ENCODE measurements around the gene SLC25A42.

DNA sequence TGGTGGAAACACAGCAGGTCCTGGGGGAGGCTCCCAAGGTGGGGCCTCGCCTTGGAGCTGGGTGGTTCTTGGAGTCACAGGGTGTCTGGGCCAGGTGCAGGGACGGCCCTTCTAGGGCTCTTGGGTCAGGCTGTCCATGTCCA, 21.6 kb downstream of the COMP start:
- RRBS = no CpG with 5 or more reads among the region's 2 CpGs

DNA sequence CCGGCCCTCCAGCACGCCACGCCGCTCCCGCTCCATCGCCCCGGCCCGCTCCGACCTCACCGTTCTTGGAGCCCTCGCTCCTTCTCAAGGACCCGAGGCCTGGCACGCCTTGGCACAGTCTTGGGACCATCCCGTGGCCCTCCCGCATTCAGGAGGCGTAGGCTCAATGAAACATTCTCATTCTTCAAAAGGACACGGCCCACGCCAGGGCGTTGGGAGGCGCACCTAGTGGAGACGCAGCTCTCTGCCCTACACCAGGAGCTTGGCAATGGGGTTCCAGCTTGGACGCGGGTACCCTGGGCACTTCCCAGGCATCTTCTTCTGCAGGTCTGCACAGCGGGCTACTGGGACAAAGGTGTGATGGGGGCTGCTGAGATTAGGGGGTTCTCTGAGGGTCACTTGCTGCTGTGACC, 549 bp upstream of the CERS1 start:
- RRBS = 4% methylated on average over 7 of the region's 24 CpGs

DNA sequence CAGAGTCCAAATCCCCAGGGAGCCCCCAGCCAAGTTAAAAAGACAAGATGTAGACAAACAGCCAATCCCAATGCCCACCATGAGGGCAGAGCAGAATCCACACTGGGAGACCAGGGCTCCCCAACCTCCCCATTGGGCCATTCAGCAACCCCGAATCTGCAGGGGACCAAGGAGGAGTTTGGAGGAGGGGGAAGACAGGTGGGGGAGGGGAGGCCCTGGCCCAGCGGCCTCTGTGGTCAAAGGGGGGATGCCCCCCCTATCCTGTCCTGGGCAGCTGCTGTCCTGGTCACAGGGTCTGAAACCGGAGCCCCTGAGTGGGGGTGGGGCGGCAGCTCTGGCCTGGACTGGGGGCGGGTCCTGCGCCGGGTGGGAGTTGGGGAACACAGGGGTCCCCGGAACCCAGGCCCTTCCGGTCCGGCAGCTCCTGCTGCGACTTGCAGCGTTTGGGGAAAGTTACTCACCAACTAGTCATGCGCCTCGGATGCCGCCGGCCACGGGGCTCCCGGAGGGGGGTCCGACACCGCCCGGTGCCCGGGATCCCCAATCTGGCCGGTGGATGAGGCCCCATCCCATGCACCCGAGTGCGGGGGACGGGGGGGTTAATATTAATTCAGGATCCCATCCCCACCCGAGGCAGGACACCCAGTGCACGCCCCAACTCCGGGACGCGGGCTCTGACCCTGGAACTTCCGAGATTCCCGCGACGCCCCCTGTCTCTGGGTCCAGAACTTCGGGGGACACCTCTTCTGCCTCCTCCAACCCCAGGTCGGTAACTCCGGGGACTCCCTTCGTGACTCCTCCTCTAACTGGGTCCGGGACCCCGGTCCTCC, 942 bp downstream of the HOMER3 start:
- RRBS = under 1% methylated on average over 24 of the region's 41 CpGs

DNA sequence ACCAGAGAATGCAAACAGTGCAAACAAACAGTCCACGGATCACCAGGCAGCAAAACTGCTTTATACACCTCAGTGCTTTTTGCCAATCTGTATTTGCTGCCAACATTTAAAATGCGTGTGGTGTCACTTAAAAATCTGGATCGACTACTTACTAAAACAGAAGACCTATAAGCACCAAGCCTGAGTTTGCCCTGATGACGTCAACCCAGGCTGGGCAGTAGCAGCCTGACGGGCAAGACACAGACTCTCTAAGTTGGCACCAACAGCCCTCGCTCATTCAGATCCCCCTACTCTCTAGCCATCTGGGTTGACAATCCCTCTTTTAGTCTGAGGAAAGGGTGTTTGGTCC, 7.1 kb downstream of the SUGP2 start:
- RRBS = no CpG with 5 or more reads among the region's 6 CpGs

DNA sequence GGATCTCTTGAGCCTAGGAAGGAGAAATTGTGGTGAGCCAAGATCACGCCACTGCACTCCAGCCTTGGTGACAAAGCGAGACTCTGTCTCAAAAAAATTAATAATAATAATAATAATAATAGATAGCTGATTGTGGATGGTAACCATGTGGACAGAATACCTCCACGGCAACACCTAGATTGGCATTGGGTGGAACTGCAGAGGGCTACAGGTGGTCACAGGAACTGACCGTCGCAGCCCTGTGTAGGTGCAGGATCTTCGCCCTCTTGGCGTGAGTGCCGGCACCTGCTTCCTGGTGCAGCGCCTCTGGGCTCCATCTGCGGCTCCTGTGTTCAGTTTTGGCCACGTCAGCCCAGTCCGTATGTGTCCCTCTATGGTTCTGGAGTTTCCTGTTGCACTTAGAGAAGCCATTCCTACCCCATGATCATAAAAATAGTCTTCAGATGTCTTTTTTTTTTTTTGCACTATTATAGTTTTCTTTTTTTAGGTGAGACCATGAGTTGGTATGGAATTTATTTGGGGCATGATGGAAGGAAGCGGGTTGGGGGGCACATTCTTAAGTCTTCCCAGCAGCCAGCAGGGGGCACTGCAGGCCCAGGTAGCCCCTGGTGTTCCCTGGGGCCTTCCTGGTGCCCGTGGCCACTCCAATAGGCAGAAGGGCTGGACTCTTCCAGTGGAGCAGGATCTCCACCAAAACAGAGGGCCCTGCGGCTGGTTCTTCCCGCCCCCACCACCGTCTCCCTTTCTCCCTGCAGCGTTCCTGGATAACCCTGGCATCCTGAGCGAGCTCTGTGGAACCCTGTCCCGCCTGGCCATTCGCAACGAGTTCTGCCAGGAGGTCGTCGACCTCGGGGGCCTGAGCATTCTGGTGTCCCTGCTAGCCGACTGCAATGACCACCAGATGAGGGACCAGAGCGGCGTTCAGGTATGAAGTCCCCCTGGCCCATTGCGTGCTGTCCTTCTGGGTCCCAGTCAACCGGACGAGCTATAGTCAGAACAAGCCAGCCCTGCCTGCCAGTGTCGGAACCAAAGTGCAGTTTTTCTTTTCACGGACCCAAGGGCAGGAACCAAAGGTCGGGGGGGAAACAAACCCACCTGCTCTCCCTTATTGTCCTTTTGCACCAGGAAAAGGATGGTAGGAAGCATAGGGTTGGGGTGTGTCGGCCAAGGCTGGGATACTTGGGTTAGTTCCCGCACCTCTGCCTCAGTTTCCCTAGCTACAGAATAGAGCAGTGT, 10.0 kb upstream of the SLC25A42 start:
- RRBS = no CpG with 5 or more reads among the region's 36 CpGs

DNA sequence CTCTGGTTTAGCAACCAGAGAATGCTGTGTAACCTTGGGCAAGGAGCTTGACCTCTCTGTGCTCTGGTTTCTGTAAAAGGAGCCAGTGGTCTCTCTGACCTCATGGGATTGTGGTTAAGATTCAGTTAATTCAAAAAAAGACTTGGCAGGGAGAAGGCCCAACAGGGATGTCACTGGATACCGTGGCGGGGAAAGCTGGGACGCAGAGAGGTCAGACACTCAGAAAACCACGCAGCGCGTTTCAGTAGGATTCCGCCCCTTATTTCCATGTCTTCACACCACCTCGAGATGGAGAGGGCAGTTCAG, 832 bp upstream of the SLC25A42 start:
- RRBS = no CpG with 5 or more reads among the region's 8 CpGs

GRCh38 chr19:19063315-19064490, at the start of gene SLC25A42:
TSS of gene SLC25A42 (plus strand) at chr19:19063994.
- RRBS = 1% methylated on average over 15 of the region's 93 CpGs

GRCh38 chr19:19064731-19065408, 1.1 kb downstream of the SLC25A42 start:
- RRBS = under 1% methylated on average over 5 of the region's 23 CpGs

- RRBS = 61% methylated on average over 2 of the region's 8 CpGs
Measured at GRCh38 chr19:19171906-19172568, 2.0 kb upstream of the MEF2B start.

- RRBS = no CpG with 5 or more reads among the region's 22 CpGs
Measured at GRCh38 chr19:19335605-19336523, 15.2 kb downstream of the MAU2 start.

DNA sequence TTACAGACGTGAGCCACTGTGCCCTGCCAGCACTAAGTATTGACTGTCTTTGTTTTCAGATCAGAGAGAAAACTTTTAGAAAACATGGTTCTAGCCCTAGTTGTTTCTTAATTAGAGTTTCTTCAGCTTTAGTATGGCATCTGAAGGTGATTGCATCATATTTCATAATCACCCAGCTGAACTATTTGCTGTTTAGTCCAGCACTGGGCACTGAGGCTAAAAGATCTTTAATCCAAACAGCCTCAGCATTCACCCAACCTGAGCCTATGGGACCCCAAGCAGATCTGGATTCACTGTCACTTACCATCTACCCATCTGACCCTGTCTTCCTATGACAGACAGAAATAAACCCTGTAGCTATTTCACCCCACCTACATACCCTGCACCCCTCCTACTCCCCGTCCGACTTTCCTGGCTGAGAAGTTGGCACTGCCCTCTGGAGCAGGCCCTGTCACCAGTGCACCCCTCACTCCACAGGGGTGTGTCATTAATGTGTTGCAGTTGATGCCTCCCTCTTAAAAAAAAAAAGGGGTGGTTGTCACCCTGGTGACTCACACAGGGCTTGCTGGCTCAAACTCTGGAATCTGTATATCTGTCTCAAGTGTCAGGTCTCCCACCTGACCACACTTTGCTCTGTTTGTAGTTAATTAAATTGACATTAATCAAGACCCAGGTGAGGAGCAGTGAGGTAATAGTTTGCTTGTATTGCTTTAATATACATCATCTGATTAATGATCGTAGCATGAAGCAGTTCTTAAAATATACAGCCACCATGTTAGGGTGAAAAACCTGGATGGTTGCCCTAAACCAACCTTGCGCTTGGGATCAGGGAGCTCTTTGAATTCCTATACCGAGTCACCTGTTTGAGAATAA, 2.2 kb upstream of the GATAD2A start:
- RRBS = no CpG with 5 or more reads among the region's 6 CpGs

- RRBS = no CpG with 5 or more reads among the region's 10 CpGs
Measured at GRCh38 chr19:19434325-19435195, 29.1 kb downstream of the GATAD2A start.

DNA sequence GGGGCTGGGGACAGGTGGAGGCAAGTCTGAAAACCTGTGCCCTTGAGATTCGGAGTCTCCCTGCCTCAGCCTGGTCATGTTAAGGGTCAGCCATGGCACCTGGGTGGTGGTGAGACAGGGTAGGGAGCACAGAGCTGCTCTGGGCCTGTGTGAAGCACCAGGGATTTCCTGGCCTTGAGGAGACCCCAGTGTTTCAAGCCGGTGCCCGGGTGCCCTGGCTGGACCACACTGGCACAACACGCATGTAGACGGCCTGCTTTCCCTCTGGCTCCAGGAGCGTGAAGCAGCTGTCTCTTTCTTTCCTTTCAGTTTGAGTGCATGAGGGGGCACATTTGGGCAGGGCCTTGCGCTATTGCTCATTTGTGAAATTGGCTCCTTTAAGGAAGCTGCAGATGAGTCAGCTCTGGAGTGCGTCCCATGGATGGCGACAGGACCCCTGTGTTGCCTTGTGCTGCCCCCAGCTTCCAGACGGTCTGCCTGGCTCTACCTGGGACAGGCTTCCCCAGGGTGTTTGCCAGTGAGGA, 51.7 kb downstream of the TSSK6 start:
- RRBS = no CpG with 5 or more reads among the region's 10 CpGs

- RRBS = no CpG with 5 or more reads among the region's 15 CpGs
Measured at GRCh38 chr19:19485267-19486000, 29.9 kb downstream of the TSSK6 start.

DNA sequence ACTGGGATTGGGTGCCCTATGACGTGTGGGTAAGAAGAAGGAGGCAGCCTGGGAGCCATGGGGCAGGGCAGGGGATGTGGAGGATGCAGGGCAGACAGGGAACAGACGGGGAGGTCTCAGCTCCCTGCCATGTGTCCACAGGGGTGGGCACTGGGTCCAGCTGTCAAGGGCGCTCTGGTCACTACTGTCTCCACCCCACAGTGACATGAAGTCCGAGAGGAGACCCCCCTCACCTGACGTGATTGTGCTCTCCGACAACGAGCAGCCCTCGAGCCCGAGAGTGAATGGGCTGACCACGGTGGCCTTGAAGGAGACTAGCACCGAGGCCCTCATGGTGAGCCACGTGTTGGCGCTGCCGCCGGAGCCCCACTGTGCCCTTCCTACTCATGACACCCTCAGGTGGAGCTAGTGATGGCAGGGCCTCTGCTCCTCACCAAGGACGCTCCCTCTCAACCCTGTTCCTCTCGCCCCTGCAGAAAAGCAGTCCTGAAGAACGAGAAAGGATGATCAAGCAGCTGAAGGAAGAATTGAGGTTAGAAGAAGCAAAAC, 23.2 kb downstream of the TSSK6 start:
- RRBS = no CpG with 5 or more reads among the region's 18 CpGs

- RRBS = 38% methylated on average over 7 of the region's 87 CpGs
Measured at GRCh38 chr19:19513925-19514888, 1.1 kb downstream of the TSSK6 start.

DNA sequence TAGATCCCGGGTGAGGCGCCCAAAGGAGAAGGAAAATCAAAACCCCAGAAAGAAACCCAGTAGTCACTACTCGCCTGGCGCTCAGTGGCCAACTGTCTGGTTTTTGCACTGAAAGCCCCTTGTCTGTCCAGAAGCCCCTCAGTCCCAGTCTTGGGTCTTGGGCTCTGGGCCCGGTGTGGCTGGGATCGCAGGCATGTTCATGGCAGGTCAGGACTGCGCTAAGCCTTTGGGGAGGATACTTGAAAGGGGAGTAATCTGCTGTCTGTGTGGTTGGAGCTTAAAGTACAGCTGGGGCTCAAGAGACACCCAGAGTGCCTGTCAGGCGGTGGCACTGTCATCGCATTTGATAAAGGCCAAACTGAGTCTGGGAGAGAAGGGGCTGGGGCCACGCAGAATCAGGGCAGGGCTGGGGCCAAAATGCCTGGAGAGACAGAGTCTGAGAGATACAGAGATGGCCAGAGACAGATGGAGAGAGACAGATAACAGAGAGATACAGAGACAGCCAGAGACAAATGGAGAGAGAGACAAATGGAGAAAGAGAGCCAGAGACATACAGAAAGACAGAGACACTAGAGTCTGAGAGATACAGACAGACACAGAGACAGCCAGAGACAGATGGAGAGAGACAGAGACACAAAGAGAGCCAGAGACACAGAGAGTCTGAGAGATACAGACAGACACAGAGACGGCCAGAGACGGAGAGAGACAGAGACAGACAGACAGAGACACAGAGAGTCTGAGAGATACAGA, 4.2 kb upstream of the CILP2 start:
- RRBS = no CpG with 5 or more reads among the region's 12 CpGs

DNA sequence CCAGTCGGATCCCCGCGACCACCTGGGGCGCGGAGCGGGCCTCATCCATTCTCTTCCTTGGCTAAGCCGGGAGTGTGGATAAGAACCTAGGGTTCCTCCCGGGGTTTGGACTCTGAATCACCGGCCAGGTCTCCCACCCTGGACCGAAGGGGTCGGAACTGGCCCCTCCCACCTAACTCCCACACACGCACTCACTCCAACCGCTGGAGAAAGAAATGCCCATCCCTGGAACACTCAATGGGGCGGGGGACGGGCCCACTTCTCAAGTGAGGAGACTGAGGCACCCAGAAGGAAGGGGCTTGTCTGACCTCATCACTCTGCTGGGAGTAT, 445 bp downstream of the CILP2 start:
- RRBS = 3% methylated on average over 4 of the region's 15 CpGs

DNA sequence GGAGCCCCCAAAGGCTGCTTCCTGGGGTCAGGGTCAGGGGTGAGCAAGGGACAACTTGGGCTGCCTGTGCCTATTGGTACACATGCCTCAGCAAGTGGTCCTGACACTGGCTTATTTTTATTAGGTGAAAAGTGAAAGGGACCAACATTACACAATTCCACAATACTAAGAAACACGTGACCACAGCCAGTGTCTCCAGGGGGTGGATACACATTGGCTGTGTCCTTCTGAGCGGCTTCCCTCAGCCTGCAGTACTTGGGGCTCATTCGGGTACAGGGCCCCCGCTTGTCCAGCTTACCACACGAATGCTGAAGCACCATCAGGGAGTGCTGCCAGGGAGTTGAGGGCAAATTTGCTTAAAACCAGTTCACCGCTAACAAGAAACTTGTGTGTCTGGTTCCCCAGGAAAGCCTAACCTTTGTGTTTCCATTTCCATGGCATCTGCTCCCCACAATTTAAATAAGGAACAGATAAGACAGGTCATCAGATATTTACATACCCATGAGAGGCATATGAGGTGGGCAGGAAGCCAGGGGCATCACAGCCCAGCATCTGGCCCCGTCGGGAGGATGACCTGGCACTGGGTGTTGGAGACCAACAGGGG, 23.3 kb downstream of the PBX4 start:
- RRBS = no CpG with 5 or more reads among the region's 8 CpGs

DNA sequence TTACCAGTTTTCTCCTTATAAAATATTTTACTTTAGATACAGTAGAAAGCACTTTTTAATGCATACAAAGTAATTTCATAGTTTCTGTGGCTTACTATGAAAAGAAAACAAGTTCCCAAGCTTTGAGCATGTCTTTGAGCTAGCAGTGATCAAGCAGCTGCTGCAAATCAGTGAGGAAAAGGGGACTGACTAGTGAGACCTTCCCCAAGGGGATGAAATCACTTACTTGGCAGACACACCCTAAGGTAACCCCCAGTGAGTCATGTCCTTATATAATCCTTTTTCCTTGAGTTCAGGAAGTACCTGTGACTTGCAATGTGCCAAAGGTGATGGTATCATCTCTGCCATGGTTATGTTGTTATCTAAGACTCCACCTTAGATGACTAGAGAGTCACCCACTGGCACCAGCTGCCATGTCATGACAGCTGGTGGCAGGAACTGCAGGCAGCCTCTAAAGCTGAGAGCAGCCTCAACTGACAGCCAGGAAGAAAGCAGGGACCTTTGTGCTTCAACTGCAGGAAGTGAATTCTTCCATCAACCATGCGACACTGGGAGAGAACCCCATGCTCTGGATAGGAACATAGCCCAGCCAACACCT, 12.5 kb downstream of the PBX4 start:
- RRBS = no CpG with 5 or more reads among the region's 1 CpG